Breast (tissue), 4 donors: Measurements from ENCODE around the gene TPMT.

GRCh38 chr6:17200406-17200807 is 80.8 kb upstream of the RBM24 start:
- PRO-cap, 3 experiments: no peak in any of the 3 experiments
- RRBS: 24% methylated on average over 15 of the region's 36 CpGs

DNA sequence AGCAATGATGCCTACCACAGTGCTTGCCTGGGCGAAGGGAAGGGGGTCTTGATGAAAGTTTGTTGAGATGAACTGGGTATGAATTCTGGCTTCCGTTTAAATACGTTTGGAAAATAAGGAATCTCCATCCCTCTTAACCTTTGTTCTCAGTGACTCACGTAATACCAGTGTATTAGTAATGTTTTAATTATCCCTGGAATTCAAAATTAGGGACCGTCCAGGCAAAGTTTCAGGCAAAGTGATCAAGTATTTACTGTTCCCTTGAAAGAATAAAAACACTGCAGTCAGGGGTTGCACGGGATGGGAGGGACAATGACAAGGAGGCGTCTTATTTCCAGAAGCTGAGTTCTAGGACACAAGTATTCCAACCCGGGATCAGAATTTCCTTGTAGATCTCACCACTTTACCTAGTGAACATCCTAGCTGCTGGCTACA is 2.5 kb upstream of the RBM24 start:
- PRO-cap, 3 experiments: no peak in any of the 3 experiments
- RRBS: no CpG with 5 or more reads among the region's 8 CpGs

- PRO-cap, 3 experiments: peak in 3 of 3 experiments; most common plus-strand start chr6:17418155 (in 3); most common minus-strand start chr6:17417864 (in 1)
- RRBS: no CpG with 5 or more reads among the region's 14 CpGs
These were observed 24.5 kb downstream of the CAP2 start for GRCh38 chr6:17417544-17418726.

DNA sequence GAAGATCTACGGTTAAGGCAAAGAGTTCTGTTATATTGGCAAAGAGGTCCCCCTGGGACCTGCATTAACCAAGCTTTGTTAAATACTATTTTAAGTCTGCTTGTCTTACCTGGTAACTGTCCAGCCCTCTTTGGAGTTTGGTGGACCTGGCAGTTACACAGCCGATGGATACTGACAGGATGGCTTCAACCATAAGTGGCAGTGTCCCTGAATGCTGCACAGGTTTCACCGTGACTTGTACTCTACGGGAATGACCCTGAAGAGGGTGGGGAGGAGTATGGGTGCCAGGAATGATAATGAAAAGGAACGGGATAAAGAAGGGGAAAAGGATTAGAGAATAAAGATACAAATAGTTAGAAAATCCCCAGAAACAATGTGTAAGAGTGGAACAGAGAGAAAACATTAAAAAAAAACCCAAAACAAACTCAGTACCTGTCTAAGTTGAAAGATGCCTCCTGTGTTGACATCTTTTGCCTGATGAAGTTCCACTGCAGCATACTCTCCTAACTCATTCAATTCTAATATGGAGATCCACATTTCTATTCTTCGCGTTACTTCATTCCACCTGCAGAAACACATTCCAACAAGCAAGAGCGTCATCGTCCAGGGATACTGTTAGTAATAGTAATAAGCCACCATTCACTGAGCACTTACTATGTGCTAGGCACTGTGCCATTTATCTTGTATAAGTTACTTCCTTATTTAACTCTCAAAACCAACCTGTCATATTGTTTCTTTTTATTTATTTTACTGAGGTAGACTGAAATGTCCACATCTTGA is 87.6 kb upstream of the NUP153 start:
- PRO-cap, 3 experiments: no peak in any of the 3 experiments
- RRBS: no CpG with 5 or more reads among the region's 9 CpGs

- PRO-cap, 3 experiments: no peak in any of the 3 experiments
- RRBS: no CpG with 5 or more reads among the region's 9 CpGs
These were observed 130.1 kb upstream of the NUP153 start for GRCh38 chr6:17836741-17837303.

DNA sequence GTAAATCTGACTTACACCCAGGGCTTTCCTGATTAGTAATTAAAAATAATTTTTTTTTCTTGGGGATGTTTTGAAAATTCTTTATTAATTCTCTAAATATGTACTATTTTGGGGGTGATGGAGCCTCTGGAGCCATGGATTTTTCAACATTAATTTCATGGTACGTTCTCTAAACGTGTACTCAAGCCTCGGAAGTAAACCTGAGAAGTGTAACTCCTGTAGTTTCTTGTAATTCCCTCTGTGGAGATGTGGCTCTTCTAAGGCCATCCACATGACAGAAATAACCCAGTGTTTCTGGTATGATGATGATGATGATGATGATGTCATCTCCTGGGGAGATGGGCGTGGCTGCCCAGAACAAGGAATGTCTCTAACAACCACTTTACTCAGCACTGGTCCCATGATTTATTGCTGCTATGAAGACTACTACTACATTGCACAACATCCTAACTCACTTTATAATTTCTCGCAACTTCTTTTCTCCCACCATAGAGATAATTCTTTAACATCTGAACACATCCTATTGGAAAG is 6.7 kb downstream of the TPMT start:
- PRO-cap, 3 experiments: no peak in any of the 3 experiments
- RRBS: no CpG with 5 or more reads among the region's 5 CpGs

GRCh38 chr6:18153672-18153987 is 1.2 kb downstream of the TPMT start:
- PRO-cap, 3 experiments: no peak in any of the 3 experiments

- PRO-cap, 3 experiments: peak in 3 of 3 experiments; most common minus-strand start chr6:18155074 (in 3)
- RRBS: no CpG with 5 or more reads among the region's 41 CpGs
These were observed at the start of gene TPMT for GRCh38 chr6:18154775-18155231. Gene TPMT (minus strand): TSS chr6:18155077.

DNA sequence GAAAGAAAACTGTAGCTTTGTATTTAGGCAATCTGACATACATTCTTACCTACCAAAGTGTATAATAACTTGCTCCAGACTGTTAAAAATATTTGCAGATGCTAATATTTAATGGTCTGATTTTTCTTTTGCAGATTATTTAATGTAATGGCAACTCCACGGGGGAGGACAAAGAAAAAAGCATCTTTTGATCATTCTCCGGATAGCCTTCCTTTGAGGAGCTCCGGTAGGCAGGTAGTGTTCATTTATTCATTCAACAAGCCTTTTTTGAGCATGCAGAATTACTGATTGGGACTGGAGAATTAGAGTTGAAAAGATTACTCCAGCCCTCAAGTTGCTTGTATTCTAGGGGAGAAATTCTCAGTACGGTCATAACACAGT is 4.5 kb downstream of the KDM1B start:
- PRO-cap, 3 experiments: no peak in any of the 3 experiments
- RRBS: no CpG with 5 or more reads among the region's 4 CpGs

GRCh38 chr6:18219404-18220100 is 44.8 kb downstream of the DEK start:
- PRO-cap, 3 experiments: no peak in any of the 3 experiments
- RRBS: no CpG with 5 or more reads among the region's 8 CpGs

DNA sequence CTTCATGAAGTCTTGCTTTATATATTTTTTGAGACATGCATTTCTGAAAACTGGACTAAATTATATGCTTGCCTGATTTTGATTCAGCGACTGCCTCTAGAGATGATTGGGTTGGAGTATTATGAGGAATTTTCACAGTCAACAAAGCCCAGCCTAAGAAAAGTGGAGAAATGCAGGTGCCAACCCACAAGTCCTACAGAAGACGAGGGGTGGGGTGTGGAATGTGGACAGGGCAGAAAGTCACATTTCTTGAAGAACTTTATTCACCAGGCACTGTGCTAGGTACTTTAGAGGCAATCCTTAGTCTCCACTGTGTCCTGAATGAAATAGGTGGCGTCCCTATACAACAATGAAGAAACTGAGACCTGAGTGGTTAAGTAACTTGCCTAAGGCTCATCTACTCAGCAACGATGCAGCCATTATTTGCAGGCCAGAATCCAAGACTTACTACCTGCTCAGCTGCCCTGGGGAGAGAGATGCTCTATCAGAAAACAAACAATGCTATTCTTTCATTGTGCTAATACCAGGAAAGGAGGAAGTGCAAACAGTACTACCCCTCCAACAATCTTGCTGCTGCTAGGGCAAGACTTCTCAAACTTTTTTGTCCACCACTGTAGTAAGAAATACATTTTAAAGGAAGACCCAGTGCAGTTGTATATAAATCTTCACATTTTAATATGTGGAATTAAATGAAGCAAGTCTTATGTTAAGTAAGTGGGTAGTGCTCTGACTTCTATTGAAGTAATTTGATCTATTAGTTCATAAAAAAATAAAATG is 106.4 kb downstream of the RNF144B start:
- PRO-cap, 3 experiments: no peak in any of the 3 experiments
- RRBS: no CpG with 5 or more reads among the region's 4 CpGs

DNA sequence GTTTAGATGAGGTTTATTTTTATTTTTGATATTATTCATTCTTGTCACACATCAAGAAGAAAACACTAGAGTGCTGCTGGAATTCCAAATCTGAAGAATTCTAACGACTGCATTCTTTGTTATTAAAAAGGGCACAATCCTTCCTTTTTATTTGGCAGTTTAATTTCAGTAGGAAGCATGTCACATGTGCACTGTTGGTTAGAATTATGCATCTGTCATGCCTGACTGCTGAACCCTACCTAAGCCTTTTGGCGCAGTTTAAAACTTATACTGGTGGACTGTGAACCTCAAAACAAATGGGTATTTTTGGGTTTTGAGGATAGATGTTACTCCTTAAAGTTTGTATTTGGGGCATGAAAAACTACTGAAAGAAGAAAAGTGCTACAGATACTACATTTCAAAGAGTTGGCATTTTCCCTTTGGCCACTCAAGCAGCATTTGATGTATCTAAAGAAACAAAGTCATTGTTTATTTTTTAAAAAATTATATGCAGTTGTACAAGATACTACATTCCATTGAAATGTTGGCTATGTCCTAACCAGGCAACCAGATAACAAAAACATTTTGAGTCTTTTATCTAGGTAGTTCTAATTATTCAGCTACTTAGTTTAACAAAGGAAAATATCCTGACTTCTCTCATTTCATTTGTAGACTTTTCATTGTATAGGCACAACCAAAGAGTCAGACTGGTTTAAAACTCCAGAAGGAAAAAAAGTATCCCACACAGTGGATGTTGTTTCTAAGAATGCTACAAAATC is 4.2 kb downstream of the ID4 start:
- PRO-cap, 3 experiments: peak in 1 of 3 experiments; most common minus-strand start position 92 of the sequence (in 1)
- RRBS: no CpG with 5 or more reads among the region's 2 CpGs

- PRO-cap, 3 experiments: no peak in any of the 3 experiments
- RRBS: no CpG with 5 or more reads among the region's 3 CpGs
These were observed 43.1 kb downstream of the MBOAT1 start for GRCh38 chr6:20169126-20169680.

DNA sequence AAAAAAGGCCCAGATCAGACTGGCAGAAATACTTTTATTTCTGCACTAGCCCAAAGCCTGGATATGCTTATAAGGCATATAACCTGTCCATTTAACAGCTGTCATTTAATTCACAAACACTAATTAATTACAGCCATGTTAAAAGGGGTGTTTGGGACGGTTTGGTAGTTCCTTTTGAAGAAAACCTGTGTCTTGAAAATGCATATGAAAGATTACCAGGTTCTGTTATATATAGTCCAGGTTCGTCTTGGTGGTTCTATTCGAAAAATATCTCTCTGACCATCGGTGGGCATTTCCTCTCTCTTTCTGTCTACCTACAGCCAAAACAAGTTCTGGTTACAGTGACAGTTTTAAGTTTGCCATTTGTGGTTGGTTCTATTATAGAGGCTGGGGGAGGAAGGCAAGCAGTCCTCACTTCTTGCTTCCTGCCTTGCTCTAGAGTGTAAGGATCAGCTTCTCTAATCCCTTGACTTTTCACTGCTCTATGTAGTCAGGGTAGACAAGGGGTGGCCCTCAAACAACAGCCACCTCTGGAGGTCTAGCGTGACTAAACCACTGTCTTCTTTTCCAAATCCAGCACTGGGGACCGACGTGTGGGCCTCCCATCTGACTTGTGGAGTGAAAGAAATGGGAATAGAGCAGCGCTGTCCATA is 16.0 kb downstream of the E2F3 start:
- PRO-cap, 3 experiments: no peak in any of the 3 experiments
- RRBS: no CpG with 5 or more reads among the region's 8 CpGs

- PRO-cap, 3 experiments: no peak in any of the 3 experiments
- RRBS: no CpG with 5 or more reads among the region's 10 CpGs
These were observed 675 bp downstream of the CDKAL1 start for GRCh38 chr6:20534928-20535335.

DNA sequence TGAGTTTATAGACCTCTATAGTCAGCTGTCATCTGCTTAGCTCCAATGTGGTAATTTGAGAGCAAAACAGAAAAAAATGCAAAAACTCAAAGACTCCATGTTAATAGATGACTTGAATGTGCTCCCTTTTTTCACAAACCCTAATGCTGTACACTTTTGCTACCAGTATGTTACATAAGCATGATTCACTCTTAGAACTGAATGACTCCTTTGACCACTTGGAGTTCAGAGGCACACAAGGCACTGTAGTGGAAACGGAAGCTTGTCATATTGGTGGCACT is 55.2 kb upstream of the SOX4 start:
- PRO-cap, 3 experiments: no peak in any of the 3 experiments
- RRBS: no CpG with 5 or more reads among the region's 1 CpG

DNA sequence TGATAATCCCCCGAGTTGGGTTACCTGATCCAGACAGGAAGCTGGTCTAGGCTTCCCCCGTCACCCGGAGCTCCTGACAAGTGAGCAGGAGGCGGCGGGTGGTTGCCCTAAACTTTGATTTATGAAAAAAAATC is 4.6 kb upstream of the SOX4 start:
- PRO-cap, 3 experiments: no peak in any of the 3 experiments
- RRBS: 2% methylated on average over 2 of the region's 5 CpGs

GRCh38 chr6:21947554-21948353 is 349.1 kb downstream of the PRL start:
- PRO-cap, 3 experiments: no peak in any of the 3 experiments
- RRBS: no CpG with 5 or more reads among the region's 8 CpGs

- PRO-cap, 3 experiments: peak in 3 of 3 experiments; most common plus-strand start chr6:21987691 (in 3)
- RRBS: 0% methylated on average over 2 of the region's 11 CpGs
These were observed 309.4 kb downstream of the PRL start for GRCh38 chr6:21987453-21987874.

DNA sequence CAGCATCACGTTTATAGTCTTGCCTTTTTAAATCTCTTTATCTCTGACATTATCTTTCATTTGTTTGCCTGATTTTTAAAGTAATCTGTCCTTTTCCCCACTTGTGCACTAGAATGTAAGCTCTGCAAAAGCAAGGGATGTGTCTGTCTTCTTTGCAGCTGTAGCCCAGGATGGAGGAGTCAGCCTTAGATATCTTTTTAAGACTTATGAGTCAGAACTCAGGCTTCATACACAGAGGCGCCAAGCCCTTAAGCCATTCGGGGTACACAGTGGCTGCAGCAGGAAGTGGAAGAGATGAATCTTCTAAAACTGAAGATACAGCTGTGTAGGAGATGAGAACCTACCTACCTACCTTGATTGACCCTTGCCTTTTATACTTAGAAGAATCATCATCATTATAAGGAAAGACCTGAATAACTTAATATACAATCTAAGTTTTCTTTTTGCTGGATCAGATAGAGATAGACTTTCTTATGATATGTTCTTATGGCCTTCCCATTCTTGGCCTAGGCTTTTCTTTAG is 304.6 kb downstream of the PRL start:
- PRO-cap, 3 experiments: no peak in any of the 3 experiments
- RRBS: no CpG with 5 or more reads among the region's 3 CpGs